Daoy (cell line): ENCODE results near the genes PNPLA2 and MOB2.

DNA sequence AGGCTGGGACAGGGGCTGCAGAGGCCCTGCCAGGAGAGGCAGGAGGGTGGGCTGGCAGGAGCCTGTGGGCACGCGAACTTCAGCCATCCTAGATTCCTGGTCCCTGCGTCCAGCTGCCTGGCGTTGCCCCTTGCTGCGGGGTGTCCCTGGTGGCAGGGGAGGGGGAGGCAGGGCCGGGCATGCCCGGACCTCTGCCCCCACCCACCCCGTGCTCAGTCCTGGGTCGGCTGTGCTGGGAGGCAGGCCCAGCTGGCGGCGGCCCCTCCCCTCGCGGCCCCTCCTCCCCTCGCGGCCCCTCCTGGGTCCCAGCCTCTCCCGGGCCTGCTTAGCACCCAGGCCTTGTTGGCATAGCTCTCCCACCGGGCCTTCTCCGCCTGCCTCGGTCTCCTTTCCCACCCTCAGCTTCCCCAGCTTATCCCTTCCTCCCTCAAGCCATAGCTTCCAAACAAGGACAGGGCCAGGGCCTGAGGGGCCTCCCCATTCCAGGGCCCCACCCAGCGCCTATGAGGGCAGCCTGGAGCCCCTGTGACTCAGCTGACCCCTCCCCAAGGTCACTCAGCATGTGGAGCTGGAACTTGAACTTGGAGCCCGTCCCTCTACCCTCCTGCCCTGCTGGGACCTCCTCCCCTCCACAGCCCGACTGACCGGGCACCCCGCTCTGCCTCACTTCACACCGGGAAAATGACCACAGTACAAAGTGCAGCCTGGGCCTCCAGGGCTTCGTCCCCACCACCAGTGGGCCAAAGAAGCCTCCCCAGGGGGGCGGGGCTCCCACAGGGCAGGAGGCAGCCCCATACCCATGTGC, 1.0 kb downstream of the EPS8L2 start:
- RAMPAGE, long total RNA, result no peak

GRCh38 chr11:762947-763984, 14.0 kb downstream of the GATD1 start:
- RAMPAGE, long total RNA, result no peak

DNA sequence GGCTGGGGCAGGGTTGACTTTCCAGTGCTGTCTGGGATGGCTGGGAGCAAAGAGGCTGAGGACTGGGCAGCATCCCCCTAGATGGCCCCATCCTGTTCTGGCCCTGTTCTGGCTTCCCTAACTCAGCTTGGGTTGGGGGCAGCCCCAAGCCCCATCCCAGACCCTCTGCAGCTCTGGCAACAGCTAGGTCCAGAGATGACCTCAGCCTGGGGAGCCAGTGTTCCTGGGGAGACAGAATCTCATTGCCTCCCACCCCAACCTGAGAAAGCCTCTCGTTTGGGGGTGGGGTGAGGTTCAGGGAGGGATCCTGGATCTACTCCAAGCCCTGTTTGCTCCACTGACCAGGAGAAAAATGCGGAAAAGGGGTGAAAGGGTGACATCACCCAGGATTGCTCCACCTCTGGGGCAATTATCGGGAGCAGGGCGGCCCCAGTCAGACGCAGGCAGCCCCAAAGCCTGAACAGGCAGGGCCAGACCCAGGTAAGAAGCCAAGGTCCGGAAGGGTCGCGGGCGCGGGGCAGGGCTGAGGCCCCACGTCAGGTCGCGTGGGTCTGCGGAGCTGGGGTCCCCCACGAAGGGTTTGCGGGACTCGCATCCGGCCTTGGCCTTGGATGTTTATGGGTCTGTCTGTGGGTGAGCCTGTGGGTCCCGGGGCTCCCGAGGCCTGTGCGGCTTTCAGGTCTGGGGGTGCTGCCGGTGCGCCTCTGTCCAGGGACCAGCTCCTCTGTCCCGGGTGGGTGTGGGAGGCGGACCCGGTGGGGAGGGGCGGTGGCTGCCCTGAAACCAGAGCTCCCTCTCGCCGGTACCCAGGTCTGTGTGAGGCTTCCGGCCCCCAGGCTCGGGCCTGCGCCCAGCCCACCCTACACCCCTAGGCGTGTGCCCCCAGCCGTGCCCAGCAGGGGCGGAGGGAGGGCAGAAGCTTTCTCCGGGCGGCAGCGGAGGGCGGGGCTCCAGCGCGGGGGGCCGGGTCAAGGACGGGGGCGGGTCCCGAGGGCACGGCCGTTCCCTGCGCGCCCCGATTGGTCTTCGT, at the start of gene PNPLA2:
Gene PNPLA2, plus strand, starts transcription at position 436 of the 1,030 bp plus-strand sequence.
- RAMPAGE, long total RNA, result no peak

GRCh38 chr11:829886-830130, 2.1 kb downstream of the CRACR2B start:
- RAMPAGE, long total RNA, result no peak

DNA sequence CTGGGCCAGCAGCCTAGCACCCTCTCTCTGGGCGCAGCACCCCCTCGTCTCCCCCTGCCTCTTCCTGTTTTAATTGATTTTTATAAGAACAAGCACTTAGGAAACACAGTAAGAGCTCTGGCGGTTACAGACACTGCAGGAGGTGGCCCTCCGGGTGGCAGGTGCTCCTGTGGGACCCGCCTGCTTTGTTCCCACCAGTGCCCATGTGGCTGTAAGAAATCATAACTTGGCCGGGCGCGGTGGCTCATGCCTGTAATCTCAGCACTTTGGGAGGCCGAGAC, 18.4 kb downstream of the TSPAN4 start:
- RAMPAGE, long total RNA, result no peak

DNA sequence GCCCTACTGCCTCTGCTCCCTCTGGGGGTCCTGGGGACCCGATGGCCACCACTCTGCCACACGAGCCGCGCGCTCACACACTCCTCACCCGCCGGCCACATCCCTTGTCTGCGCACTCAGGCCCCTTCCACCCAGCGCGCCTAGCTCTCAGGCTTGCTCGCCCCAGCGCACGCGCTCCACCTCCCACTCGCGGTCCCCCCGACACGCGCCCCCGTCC, 393 bp downstream of the CHID1 start:
- RAMPAGE, long total RNA, result no peak

DNA sequence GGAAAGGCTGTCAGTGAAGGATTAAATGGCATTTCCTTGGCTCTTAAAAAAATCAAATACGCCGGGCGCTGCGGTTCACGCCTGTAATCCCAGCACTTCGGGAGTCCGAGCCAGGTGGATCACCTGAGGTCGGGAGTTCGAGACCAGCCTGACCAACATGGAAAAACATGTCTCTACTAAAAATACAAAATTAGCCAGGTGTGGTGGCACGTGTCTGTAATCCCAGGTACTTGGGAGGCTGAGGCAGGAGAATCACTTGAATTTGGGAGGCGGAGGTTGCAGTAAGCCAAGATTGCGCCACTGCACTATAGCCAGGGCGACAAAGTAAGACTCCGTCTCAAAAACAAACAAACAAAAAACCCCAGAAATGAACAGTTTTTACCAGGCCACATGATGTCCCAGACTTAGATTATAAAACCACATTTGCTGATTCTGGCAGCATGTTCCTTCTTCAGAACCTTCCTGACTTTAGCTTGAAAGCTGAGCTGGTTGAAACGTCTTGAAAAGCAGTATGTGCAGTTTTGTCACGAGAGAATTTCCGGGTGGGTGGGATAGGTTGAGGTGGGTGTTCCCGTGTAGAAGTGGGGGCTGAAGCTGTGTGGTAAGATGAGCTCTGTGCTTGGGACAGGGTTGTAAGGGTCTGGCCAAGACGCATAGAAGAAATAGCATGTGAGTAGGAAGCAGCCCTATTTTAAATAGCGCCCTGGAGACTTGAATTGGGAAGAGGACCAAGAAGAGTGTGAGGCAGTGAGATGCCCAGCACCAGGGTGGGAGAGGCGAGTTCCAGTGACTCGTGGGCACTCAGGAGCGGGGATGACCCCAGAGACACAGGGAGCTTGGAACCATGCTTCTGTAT, 7.5 kb downstream of the AP2A2 start:
- RAMPAGE, long total RNA, result no peak

- RAMPAGE, long total RNA, result no peak
Observed at GRCh38 chr11:953318-953936, 27.8 kb downstream of the AP2A2 start.

- RAMPAGE, long total RNA, result no peak
Observed at GRCh38 chr11:960685-961941, 35.4 kb downstream of the AP2A2 start.

DNA sequence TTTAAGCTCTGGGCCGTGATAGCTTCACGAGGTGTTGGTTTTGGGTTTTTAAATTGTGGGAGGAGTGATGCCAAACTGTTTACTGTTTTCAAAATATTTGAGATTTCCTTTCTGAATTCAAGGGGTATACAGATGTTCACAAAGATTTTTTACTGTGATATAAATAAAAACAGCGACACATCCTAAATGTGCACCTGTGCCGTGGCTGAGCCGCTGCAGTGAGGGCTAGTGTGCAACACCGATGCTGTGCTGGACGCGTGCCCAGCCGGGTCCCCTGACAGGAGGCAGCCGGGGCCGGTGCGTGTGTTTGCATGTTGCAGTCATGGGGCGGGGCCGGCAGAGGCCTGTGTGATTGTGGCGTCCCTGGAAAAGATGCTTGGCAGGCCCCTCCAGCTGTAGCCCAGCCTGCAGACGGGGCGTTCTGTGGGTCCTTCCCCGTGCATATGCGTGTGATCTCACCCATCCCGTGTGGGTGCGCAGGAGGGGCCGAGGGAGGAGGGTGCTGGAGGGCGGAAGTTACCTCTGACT, 30.7 kb downstream of the MUC6 start:
- RAMPAGE, long total RNA, result no peak

- RAMPAGE, long total RNA, result no peak
Observed at GRCh38 chr11:1085469-1085950, 49.0 kb upstream of the MUC6 start.

DNA sequence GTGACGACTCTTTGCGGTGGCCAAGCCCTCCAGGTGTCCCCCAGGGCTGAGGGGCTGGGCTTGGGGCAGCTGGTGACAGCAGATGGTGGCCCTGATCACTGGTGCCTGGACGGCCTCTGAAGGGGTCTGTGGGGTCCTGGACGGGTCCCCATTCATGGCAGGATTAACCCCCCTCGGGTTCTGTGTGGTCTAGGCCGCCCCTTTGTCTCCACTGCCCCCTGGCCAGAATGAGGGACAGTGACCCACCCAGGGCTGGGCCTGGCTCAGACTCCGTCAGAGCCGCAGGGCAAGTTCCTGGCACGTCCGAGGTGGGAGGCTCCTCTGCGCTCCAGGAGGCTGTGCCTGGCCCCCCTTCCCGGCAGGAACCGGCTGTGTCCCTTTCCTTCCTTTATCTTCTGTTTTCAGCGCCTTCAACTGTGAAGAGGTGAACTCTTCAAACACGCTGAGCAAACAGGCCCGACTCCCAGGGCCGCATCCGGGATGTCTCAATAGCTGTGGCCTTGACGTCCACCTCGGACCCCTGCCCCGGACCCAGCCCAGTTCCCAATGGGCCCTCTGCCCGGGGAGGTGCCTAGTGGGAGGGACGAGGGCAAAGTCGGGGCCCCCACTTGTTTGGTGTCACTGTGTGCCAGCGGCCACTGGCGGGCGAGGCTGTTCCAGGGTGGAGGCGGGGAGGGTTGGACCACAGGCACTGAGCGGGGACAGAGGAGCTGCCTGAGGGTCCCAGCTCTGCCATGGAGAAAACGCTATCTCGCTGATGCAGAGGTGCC, 3.1 kb upstream of the MUC5B start:
- RAMPAGE, long total RNA, result no peak

DNA sequence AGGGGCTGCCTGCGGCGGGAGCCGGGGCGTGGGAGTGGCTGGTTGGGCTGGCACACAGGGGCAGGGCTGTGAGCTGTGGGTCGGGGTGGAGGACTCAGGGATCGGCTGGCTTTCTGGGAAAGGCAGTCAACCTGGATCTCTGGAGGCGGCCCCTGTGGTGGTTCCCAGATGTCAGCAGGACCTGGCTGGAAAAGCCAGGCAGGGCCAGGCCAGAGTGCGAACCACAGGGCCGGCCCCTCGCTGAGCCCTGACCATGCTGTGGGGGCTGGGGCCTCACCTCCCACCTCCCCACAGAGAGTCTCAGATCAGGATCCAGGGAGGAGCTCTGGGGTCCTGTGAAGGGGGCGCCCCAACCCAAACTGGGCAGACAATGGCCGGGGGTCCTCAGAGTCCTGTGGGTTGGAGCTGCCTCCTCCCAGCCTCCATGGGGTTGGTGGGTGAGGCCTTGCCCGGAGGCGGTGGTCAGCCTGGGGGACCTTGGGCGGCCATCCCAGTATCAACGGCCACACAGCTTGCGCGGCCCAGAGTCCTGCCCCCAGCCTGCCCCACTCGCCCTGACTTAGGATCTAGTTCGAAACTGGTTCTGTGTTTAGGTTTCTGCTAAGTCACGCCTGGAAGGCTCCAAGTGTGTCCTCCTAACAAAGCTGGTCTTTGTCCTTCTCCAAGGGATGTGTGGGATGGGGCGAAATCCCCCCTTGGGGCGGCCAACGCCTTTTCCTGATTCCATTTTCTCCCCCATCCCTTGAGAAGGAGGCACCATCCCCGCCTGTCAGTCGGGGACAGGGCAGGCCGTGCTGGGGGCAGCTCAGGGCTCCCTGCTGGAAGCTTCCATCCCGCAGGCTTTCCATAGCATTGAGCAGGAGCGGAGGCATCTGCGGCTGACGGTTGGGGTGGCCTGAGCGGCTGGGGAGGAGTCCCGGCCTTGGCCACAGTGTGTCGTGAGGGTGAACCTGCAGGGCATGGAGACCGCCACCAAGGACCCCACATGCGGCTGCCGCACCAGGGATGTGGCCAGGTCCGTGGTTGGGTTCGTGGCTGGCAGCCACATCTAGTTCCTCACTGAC, 2.1 kb downstream of the MUC5B start:
- RAMPAGE, long total RNA, result no peak

GRCh38 chr11:1298722-1299599, 10.5 kb downstream of the TOLLIP start:
- RAMPAGE, long total RNA, result no peak

DNA sequence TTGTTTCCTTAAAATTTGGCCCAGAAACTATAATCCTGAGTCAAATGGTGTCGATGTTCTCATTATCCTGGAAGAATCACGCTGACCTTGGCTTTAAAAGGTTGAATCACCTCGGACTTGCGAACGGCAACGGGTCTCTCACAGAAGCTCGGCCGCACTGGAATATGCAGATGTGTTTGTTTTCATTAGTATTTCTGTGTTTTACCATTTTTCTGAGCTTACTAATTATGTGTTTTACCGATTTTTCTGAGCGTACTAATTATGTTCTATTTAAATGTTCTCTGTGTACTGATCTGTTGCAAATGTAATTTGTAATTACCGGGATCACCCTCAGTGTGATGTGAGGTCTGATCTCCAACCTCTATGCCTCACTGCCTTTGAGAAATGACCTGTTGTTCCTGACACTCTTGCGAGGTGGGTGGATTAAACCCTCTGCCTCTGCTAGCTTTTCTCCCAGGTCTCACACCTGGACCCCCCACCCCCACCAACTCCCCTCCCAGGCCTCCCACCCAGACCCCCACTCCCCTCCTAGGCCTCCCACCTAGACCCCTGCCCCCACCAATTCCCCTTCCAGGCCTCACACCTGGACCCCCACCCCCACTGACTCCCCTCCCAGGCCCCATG, 38.3 kb upstream of the BRSK2 start:
- RAMPAGE, long total RNA, result no peak

- RAMPAGE, long total RNA, result no peak
Observed at GRCh38 chr11:1456180-1457018, 30.2 kb downstream of the MOB2 start.

DNA sequence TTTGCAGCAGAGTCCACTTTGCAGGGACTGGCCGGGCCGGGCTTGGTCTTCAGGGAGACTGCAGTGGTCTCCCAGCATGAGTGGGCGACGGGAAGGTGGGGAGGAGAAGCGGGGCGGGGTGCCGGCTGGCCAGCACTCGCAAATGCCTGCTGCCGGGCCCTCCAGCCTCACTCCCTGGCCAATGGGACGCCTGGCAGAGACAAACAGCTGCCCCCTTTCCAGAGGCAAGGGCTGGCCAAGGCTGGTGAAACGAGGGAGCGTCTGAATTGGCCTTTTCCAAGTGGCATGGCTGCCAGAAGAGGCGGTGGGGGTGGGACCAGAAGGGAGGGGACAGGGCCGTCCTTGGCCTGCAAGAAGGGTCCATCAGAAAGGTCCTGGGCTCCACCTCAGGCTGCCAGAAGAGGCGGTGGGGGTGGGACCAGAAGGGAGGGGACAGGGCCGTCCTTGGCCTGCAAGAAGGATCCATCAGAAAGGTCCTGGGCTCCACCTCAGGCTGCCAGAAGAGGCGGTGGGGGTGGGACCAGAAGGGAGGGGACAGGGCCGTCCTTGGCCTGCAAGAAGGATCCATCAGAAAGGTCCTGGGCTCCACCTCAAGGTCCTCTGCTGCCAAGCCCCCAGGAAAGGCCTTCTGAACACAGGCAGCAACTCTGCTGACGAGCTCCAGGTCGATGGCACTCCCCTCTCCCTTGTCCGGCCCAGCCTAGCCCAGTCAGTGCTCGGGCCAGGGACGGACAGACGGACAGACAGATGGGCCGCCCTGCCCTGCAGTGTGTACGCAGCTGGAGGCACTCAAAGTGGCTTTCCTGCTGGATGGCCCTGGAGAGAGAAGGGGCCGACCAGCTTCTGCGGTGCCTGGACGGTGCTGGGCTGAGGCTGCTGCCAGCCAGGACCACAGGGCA, at the start of gene MOB2:
Gene MOB2, minus strand, starts transcription at position 301 of the 899 bp plus-strand sequence.
- RAMPAGE, long total RNA, result no peak

DNA sequence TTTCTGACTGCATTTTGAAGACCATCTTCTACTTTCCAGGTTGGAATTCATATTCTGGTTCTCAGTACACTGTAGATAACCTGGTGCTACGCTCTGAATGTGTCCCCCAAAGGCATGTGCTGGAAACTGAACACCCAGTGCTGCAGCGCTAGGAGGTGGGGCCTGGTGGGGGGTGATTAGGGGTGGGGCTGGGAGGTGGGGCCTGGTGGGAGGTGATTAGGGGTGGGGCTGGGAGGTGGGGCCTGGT, 25.9 kb upstream of the MOB2 start:
- RAMPAGE, long total RNA, result no peak

- RAMPAGE, long total RNA, result no peak
Observed at GRCh38 chr11:1558991-1560192, 12.7 kb downstream of the DUSP8 start.

DNA sequence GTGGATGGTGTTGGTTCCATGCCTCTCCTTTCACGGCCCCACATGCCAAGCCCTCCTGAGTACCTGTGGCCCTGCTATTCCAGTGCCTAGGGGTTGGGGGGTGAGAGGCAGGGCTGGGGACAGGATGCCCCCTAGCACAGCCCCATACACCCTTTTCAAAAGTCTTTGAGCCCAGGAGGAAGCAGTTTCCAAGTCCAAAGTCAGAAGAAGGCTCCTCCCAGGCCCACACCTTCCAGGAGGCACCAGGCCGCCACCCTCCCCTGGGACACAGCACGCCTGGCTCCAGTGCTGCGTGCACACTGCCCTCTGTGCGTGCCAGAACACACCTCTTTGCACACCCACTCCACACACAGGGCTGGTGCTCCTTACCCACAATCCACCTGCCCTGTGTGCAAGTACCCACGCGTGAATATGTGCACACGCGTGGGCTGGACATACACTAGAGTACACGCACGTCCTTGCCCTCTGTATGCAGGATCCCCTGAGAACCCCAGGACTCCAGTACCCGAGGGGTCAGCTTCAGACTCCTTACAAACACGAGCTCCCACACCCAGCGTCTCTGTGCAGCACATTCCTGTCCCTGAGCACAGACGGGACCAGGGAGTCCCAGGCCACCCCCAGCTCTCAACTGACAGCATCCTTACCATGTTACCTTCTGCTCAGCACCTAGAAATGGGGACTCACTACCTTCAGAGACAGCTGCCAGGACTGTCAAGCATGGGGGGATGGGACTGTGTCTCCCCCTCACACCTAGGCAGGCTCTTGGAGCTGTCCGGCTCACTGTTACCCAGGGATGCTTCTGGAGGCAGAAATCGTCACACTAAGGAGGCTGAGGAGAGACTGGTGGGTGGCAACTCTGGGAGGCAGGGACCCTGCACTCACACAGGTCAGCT, 2.8 kb downstream of the DUSP8 start:
- RAMPAGE, long total RNA, result no peak